Placental pericyte (primary cell): Measurements from ENCODE around the gene SPHKAP.

- CAGE, long polyA plus RNA: no peak
These were observed 5.2 kb downstream of the CCL20 start for GRCh38 chr2:227818700-227819283.

DNA sequence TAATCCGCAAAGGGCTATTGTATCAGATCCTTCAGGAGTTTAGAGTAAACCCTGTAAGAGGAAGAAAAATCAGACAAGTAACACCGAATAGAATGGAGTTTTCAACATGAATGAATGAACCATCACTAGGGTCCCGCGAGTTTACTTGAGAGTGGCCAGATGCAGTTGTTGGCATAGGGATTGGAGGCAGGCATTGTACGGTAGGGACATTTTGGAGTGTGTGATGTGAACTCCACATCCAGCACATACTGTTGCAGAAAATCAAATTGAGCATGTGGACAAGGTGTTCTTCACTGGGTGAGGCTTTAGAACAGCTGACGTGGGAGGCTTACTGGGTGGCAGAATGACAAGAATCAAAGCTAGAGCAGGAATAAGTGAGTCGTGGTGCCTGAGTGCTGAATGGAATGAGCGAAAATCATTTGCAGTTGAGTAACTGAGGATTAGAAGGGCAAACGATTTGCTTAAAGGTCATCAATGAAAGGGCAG lies 7.4 kb upstream of the DAW1 start:
- CAGE, long polyA plus RNA: no peak

DNA sequence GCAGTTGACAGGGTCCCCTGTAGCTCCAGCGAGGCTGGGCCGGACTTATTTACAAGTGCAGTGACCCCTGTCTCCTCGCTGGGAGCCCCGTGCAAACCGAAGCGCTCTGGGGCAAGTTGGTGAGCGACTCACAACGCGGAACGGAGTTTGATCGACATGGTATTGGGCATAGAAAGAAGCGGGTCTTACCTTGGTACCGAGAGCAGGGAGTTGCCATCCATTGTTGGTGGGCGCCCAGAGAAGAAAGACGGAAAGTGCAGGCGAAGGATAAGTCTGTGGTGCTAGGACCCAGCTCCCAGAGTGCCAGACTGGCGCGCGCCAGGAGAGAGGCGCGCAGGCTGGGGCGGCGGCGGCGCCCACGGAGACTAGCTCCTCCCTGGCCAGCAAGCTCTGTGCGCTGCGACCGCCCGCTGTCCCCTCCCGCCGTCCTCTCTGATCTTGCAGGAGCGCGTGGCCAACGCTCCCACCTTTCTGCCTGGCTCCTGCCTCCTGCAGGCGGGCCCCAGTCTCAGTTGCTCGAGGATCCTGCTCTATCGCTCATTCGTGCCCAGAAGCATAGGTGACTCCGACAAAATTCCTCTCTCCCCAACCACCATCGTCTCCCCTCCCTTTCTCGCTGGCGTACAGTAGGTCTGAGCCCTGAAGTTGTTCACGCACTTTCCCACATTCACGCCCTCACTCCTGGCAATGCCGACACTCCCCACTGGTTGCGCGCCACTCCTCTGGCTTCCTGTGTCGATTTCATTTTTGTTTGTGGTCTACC lies at the start of gene SPHKAP:
Gene SPHKAP, minus strand, starts transcription at position 310 of the 763 bp plus-strand sequence.
- CAGE, long polyA plus RNA: no peak

DNA sequence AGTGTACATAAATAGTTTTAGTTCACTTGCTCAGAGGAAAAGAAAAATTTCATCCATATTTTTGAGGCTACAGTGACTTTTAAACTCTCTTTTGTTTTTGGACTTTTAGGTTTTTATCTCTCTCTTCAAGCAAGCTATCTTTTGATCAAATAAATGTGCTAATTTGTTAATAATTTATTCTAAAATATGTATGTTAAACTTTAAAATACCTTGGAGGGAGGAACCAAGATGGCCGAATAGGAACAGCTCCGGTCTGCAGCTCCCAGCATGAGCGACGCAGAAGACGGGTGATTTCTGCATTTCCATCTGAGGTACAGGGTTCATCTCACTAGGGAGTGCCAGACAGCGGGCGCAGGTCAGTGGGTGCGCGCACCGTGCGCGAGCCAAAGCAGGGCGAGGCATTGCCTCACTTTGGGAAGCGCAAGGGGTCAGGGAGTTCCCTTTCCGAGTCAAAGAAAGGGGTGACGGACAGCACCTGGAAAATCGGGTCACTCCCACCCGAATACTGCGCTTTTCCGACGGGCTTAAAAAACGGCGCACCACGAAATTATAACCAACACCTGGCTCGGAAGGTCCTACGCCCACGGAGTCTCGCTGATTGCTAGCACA lies 386.7 kb upstream of the SPHKAP start:
- CAGE, long polyA plus RNA: no peak

DNA sequence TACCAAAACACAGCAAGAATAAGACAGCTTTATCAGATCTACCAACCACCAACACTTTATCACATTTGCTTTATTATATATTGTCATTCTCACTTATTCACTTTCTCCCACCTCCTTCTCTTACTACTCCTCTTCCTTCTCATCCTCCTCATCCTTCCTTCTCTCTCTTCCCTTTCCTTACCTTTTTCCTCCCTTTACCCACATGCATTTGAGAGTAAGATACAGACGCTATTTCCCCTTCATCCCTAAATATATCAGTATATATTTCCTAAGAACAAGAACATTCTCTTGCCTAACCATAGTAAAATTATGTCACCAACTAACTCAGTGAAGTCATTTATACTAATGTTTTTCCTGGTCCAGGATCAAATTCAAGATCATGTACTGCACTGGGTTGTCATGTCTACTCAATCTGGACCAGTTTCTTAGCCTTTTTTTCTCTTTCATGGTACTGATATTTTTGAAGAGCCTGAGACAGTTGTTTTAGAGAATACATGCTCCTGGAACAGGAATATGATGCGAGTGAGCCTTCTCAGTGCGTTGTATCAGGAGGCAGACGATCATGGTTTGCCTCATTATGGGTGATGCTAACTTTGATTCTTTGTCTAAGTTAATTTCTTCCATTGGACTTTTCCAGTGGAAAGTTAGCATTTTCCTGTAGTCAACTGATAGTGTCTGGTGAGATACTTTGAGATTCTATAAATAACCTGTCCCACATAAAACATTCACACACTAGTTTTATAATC lies 23.1 kb downstream of the PID1 start:
- CAGE, long polyA plus RNA: no peak

GRCh38 chr2:229262626-229263292 lies 8.3 kb downstream of the PID1 start:
- CAGE, long polyA plus RNA: no peak

- CAGE, long polyA plus RNA: no peak
These were observed 2.5 kb upstream of the PID1 start for GRCh38 chr2:229273622-229273951.

DNA sequence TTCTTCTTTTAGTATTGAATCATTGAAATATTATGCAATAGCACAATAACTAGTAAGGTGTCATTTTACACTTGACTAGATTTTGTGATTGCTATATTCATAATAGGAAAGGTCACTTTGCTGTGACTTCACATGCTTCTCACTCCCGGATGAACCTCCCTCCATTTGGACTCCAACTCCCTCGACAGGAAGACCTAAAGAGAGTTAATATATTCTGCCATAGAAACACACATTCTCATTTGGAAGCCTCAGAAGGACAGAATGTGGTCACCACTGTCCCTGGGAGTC lies 29.8 kb upstream of the PID1 start:
- CAGE, long polyA plus RNA: no peak

DNA sequence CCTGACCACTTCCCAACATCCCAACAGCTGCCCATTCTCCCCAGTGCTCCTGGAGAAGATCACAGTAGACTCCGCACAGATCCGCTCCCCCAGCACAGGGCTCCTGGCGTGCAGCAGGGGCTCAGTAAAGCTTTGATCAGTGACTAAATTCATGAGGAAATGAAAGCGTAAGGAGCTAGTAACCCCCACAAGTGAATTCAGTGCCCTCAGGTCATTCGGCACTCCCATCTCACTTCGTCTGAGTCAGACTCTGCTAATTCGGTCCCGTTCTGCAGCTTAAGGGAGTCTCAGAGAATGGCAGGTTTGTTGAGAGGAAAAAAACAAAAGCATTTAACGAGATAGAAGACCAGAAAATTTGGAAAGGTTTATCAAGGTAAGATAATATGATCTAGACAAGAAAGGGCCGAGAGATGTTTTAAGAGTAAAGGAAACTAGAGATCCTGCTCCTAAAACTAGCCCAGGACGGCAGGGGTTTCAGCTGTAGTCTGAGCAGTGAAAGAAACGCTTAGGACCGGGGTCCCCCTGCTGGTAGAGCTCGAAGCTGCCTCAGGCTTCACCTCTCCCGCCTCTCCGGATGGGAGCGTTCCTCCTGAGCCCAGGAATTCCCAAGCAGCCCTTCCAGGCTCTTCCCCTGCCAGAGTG lies 127.5 kb downstream of the DNER start:
- CAGE, long polyA plus RNA: no peak

DNA sequence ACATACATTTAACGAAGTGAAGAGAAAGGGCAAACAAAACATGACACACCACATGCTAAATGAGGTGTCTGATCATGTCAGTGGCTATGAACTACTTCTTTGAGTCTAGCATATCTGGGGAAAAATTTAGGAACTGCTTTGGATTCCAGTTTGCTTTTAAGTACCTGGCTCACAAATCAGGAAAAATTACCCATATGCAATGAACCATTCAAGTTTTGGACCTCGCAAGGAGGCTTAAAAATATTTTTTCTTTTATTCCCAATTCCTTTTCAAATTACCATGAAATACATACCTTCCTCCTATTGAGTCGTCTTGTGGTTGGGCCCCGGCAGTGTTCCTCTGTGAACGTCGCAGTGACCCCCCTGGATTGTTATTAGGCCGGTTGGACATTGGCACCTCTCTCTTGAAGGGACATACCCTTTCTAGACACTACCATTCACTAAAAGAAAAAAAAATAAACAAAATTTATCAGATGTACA lies 42.1 kb downstream of the TRIP12 start:
- CAGE, long polyA plus RNA: no peak

DNA sequence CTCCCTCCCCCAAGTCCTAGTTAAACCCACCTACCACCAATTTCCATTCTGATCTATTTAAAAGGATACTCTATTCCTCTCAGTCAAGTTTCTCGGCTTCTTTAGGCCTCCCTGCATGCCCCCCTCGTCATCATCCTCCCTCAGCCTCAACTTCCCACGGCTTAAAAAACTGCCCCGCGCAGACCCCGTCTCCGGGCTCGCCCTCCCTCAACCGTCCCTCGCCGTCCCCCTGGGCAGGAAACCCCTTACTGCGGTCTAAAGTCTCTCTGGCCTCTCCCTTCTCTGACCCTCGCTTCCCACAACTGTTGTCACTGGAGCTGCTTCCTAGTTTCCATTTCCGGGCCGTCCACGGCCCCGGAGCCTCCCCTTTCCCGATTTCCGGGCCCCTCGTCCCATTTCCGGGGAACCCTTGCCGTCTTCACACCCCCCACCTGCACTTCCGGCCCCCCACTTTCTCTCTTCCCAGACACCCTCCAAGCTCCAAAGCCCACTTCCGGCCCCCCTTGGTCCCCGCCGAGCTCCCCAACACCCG lies 721 bp downstream of the TRIP12 start:
- CAGE, long polyA plus RNA: no peak

DNA sequence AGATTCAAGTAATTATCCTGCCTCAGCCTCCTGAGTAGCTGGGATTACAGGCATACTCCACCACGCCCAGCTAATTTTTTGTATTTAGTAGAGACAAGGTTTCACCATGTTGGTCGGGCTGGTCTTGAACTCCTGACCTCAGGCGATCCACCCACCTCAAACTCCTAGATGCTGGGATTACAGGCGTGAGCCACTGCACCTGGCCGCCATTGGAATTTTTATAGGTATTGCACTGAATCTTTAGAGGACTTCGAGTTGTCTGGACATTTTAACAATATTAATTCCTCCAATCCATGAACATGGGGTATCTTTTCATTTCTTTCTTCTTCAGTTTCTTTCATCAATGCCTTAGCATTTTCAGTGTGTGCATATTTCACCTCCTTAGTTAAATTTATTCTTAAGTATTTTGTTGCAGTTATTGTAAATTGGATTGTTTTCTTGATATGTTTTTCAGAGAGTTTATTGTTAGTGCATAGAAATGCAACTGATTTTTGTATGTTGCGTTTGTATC lies 36.3 kb downstream of the SP100 start:
- CAGE, long polyA plus RNA: no peak

GRCh38 chr2:230466126-230466524 lies 50.1 kb downstream of the SP100 start:
- CAGE, long polyA plus RNA: no peak

GRCh38 chr2:230466984-230467416 lies 51.0 kb downstream of the SP100 start:
- CAGE, long polyA plus RNA: no peak

DNA sequence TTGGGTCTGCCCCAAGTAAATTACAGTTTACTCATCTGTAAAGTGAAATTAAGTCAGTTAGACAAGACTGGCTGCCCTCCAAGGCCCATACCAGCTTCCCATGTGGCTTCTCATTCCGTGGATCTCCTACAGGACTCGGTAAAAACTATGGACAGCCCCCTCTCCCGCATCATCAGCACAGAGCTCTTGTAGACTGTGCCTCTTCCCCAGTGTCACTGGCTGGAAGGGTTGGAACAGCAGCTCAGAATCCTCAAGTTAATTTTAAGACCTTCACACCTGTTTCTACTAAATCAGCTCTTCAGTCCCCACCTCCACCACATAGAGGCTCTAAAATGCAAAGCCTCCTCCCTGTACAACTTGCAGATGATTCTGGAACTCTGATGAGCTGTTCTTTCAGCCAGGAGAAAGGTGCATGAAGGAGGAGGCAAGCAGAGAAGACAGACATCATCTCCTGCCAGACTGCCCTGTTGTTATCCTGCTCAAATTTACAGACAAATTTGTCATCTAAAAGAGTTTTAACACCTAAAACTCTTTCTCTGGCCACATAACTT lies 83.0 kb downstream of the SP100 start:
- CAGE, long polyA plus RNA: no peak

DNA sequence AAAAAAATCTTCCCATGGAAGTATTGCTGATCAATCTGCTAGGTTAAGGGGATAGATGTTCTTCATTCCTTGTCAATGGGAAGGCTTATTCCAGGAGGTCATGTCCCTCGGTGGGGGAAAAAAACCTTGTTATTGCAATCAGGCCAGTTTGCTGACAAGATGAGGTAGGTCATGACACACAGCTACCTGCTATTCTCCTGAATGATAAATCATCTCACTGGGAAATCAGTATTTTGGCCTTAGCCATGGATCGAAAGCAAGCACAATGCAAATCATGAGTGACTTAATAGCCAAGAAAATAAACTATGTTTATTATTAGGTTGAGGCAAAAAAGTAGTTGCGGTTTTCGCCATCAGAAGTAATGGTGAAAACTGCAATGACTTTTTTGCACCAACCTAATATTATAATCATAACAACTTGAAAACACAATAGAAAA lies 97.5 kb downstream of the SP100 start:
- CAGE, long polyA plus RNA: no peak

- CAGE, long polyA plus RNA: no peak
These were observed 11.1 kb downstream of the CAB39 start for GRCh38 chr2:230723725-230724216.

DNA sequence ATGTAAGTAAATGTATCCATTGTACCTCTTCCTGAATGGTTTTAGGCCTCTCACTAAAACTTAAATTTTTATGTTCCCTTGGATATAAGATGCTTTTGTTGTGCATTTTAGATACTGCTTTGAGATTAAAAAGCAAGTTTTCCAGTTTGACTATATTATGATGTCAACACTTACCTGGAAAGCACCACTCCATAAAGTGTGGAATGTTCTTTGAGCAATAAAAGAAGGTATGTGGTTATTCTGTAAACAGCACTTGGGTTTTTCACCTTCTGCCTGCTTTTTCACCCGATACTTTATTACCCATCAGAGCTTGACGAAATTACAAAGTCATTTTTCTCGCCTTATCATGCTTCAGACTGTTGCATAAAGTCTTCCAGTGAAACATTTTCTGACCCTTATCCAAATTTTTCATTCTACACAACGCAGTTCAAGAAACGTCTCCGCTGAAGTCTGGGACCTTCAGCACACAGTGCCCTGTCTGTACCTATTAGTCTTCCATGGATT lies 25.1 kb downstream of the CAB39 start:
- CAGE, long polyA plus RNA: no peak

DNA sequence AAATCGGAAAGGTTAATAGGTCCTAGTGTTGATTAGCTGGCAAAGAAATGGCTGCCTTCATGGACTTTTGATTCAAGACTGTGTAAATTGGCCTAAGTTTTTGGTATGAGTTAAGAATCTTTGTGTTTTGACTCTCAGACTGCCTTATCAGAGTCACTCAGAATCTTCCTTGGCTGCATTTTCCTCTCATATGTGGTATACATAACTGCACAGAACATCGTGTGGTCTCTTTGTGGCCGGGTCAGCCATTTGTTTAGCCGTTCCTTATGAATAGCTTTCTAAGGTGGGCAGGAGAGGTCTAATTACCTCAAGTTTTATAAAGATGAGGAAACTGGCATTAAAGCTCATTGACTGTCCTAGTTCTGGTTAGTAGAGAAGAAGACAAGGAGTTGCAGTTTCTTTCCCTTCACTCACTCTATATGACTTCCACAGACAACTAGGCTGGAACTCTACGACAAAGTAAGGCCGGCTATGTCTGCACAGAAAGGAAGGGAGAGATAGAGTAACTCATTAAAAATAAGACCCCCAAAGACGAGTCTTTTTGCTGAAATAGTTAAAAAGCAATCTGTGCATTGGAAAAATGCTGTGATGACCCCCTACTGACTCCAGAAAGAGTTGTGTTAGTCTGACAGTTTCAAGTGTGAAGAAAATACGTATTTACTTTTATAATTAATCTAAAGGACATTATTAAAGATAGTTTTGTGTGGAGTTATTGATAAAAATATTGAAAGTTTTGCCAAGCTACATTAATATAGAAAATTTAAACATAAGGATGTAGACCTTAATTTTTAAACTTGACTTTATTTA lies 30.4 kb downstream of the CAB39 start:
- CAGE, long polyA plus RNA: no peak

GRCh38 chr2:230818211-230819127 lies 46.3 kb upstream of the ITM2C start:
- CAGE, long polyA plus RNA: no peak